ReNcell CX (cell line): ENCODE data around the gene ZIC5.

DNA sequence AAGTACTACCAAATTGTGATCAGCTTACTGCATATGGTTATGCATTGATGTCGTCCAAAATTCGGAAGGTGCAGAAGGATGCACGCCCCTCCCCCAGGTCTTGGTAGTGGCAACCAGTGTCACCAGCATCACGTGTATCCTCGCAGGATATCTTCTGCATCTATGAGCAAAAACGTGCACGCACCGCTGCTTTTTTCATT, 61.5 kb upstream of the TM9SF2 start:
- PRO-cap: no peak

- PRO-cap: bidirectional peak, plus-strand start at chr13:99498748, minus-strand start at chr13:99498580
Observed at GRCh38 chr13:99498198-99499166, 2.8 kb upstream of the TM9SF2 start.

DNA sequence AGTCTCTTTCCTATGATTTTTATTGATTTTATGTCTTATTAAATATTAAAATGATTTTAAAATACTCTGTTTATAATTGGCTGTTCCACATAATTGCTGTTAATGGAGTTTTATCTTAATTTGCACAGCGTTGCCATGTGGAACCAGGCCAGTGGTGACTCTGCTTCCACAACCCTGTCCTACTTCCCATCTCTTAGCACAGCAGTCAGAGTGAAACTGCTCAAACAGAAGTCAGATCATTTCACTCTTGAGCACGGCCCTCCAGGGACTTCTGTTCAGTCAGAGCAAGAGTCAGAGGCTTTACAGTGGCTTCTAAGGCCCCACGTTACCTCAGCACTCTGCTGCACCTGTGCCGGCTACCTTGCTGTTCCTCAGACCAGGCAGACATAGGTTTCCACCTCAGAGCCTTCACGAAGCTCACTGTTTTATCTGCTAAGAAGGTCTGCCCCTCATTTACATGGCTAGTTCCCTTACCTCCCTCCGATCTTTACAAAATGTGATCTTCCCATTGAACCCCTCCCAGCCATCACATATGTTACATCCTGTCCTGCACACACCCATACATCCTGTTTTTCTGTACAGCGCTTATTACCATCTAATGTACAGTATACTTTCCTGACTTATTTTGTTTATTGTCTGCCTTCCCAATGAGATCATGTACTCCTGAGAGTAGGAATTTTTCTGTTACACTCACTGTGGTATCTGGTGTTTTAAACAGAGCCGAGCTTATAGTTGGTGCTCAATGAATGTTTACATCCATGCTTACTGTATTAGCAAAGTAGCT, 41.6 kb downstream of the TM9SF2 start:
- PRO-cap: no peak

- PRO-cap: no peak
Observed at GRCh38 chr13:99656151-99656542, 49.7 kb downstream of the CLYBL start.

DNA sequence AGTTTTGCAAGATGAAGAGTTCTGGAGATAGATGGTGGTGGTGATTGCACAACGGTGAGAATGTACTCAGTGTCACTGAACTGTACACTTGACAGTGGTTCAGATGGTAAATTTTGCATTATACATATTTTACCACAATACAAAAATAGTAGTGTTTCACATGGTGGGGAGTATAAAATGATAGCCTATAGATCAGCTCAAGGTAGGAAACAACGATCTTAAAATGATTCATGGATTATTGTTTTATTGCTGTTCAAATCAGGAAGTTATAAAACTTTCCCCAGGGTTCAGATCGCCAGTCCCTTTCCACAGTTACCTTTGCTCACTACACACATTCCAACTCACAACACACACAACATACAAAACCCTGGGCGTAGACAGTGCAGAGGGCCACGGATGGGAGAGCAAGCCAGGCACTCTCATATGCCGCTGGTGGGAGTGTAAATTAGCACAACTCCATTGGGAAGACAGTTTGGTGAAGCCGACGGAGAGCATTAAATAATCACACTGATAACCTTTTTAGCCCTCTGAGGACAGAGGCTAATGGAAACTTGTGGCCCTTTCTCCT, 145.3 kb downstream of the CLYBL start:
- PRO-cap: no peak

DNA sequence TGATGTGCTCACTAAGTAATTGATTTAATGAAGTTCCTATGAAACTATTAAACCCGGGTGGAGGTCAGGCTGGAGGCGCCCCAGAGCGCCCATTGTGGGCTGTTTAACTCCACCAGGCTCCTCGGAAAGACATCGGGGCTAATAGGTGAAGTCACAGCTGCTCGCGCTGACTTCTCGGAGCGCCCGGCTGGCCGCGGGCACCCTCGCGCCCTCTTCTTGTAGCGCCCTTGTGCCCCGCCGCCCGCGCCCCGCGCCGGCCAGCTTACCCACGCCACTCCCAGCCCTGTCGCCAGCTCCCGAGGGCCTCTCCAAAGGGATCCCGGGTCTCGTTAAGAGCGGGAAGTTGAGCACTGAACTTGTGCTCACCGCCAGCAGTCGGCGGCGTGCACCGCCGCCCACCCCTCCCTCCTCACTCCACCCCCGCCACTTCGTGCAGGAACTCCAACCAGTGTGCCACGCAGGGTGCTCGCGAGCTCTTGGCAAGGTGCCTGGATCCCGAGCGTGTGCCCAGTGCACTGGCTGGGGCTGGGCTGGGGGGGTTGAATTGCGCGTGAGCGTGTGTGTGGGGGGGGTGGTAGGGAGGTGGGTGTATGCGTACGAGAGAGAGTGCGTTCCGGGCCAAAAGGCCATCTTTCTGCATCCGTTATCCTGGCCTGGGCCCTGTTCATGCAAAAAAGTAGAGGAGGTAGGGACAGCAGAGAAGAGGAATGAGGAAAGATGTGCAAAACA, 14.6 kb downstream of the ZIC5 start:
- PRO-cap: no peak

- PRO-cap: bidirectional peak, plus-strand start at chr13:99972091, minus-strand start at chr13:99971761
Observed at GRCh38 chr13:99971668-99972445, at the start of gene ZIC5. ZIC5 (minus strand) TSS chr13:99971767.

- PRO-cap: no peak
Observed at GRCh38 chr13:100325713-100326334, 236.9 kb downstream of the PCCA start.

DNA sequence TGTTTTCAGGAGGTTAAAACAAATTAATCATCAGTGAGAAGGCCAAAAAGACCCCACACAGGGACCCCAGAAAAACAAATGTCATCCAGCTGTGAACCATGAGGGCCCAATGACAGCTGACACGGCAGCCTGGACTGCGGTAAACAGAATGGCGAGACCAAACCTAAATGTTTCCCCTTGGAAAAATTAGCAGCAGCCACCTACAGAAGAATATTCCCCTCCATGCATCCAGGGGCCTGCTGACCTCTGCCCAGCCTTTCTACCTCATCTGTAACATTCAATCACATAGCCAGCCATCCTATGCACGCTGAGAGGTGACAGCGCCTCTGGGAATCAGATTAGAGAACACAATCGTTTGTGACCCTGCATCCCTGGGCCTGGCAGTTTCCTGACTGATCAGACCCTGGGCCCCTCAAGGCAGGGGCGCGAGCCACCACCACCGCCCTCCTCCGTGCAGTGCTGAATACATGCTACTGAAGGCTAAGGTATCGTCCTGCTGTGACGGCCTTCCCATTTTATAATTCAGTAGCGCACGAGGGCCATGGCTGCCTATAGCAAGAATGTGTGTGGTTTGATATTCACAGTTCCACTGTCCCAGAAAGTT, 1.3 kb downstream of the TMTC4 start:
- PRO-cap: no peak

GRCh38 chr13:101425735-101426121, 9.4 kb upstream of the NALCN start:
- PRO-cap: no peak

DNA sequence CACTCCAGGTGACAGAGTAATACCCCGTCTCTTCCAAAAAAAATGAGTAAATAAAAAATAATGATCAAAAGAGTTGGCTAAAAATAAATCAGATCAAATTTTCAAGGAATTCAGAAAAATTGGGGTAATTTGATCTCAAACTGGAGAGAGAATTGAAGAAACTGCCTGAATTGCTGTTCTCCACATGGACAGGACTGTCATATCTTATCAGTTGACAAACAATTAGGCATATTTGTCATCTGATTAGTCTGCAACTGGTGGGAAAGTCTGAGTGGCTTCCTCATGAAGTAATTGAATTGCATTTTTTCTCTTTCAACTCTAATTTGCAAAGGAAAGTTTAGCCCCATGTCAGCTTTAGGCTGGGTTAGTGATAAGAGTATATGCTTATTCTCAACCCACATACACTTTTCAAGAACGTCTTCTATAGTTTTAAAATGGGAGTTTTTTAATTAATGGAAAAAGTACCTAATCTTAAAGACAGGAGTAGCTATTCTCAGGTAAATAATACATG, 161.2 kb downstream of the FGF14 start:
- PRO-cap: no peak

DNA sequence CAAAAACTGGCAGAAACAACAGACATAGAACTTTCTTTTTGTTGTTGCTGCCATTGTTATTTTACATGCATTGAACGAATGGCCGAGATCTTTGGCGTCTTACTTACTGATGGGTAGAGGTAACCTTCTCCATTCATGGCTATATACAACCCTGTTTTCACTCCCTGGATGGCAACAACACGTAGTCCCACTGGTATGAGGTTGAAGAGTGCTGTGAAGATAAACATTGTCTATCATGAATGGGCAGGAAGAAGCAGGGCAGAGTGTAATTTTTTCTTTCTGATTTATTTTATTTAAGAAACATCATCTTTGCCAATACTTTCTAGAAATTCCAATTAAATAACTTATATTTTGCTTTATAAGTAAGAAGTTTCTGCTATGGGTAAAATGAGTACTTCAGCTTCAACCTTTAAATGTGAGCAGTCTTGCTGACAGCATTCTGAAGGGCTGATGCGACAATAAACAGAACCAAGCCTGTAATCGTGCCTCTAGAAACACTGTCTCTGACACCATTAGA, 48.1 kb downstream of the FGF14 start:
- PRO-cap: no peak

DNA sequence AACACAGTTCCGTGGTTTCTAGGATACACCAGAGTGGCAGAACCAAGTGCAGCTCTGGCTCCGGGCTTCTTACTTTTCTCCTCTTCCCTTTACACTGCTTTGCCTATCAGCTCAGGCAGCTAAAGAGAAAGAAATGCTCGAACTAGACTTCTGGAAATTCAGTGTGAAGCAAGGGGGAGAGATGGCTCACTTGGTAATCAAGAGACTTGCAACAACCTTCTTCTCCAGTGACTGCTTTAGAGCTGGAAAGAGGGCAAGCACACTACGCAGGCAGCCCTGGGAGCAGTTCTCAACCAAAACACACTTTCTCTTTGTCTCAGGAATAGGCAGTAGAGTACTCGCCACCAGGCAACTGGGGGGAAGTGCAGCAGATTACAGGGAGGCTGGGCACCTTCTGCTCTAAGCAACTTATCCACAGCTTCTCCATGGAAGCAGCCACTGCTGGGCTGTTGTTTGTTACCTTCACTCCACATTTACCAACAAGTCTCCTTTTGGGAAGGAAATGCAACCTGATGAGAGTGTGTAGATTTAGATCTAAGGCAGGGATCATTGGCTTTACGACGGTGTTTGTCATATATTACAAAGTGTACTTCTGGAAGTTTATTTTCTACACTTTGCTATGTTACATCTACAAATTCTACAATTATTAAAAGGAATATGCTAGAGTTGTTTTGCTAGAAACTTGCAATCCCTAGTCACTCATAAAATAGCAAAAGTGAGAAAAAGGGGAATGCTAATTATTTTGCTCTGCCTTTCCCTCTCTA, 1.7 kb upstream of the FGF14 start:
- PRO-cap: no peak

- PRO-cap: no peak
Observed at GRCh38 chr13:102658609-102659299, 36.1 kb downstream of the METTL21C start.

DNA sequence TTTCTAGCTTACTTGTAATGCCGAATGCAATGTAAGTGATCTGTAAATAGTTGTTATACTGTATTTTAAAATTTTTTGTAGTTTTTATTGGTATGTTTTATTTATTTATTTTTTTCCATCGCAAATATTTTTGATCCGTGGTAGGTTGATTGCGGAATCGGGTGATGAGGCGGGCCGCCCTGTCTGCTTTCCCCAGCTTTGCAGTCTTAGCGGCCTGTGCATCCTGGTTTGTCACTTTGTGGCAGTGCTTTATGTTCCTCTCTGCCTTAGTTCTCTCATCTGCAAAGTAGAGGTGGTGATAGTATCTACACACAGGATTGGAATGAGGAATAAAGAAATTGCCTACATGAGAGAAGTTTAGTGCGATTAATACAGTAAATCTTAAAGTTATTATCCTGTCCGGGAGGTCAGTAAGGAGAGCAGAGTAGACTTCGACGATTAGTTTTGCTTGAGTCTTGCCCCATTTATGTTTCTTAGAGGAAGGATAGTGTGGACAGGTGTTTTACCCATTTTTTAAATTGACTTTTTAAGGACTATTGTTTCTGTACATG, 890 bp downstream of the ERCC5 start:
- PRO-cap: bidirectional peak, plus-strand start at position 221 of the sequence, minus-strand start outside the sequence

- PRO-cap: no peak
Observed at GRCh38 chr13:105921857-105922332, 456.1 kb downstream of the DAOA start.

DNA sequence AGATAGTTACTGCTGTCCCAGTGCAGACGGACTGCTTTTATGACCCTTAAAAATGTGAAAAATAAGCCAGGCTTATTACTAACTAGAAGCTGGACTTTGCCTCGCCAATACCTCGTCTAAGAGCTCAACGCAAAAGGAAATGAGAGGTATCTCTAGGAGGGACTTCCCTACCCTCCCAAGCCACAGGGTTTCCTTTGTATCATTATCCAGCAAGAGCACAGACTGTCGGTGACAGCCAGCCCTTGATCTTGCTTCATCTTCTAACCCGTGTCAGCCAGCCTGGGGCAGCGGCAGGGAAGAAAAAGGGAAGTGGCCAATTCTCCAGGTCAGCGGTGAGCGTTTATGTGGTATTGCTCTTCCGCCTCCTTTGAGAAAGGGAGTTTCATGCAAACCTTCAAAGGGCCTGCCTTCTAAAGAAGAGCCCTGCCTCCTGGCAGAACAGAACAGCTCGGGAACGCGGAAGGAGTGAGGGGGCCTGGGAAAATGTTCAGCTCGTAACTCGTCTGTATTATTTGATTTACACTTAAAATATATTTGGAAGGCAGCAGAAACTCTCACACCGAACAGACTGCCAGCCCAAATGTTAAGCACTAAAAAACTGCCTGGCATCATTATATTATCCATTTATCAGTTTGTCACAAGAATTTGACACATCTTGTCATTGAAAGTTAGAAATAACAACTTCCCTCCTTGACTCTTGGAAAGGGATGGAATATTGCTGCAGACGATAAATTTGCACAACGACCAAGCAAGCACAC, 41.8 kb downstream of the EFNB2 start:
- PRO-cap: no peak

DNA sequence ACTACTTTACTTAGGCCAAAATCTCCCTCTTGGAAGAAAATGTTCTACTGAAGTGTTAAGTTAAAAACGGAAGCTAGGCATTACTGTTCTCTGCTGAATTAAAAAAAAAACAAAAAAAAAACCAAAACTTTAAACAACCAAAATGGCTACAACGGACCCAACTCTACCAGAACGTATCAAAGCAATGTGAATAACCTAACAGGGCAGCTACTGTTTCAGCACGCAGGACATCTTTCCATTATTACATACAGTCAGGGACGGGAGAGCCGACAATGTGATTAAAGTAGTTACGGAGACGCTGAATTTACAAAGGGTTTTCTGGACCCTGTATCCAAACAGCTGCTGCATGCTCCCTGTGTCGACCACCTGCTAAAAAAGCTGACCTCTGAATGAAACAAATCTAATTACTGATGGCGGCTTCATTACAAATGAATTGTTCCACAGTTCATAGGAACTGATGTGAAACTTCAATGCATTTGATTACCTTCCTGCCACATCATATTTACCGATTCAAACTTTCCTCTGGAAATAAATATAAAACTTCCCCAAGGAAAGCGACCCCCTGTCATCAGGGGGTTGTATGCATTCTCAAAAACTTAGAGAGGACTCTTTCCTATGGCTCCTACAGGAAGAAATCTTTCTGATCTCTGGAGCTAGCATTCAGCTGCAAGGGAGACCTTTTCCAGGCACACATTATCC, 3.4 kb downstream of the EFNB2 start:
- PRO-cap: no peak

- PRO-cap: no peak
Observed at GRCh38 chr13:106558884-106559257, 9.1 kb downstream of the ARGLU1 start.

DNA sequence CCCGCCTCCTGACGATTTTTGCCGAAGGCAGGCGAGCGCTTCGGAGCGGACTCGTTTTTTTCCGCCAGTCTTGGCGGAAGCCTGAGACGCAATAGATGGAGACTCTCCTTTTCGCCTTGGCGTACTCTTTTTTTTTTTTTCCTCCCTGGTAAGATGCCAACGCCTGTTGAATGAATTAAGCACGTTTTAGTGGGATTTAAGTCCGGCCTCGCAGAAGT, 167 bp upstream of the ARGLU1 start:
- PRO-cap: bidirectional peak, plus-strand start at position 77 of the sequence, minus-strand start outside the sequence